Hair follicle dermal papilla cell (primary cell): ENCODE measurements around the gene PDIA4.

DNA sequence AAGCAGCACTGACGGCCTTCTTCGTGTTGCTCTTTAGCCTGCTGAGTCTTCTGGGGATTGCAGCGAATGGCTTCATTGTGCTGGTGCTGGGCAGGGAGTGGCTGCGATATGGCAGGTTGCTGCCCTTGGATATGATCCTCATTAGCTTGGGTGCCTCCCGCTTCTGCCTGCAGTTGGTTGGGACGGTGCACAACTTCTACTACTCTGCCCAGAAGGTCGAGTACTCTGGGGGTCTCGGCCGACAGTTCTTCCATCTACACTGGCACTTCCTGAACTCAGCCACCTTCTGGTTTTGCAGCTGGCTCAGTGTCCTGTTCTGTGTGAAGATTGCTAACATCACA lies 174 bp downstream of the TAS2R41 start:
- CAGE, long polyA plus RNA: no peak

DNA sequence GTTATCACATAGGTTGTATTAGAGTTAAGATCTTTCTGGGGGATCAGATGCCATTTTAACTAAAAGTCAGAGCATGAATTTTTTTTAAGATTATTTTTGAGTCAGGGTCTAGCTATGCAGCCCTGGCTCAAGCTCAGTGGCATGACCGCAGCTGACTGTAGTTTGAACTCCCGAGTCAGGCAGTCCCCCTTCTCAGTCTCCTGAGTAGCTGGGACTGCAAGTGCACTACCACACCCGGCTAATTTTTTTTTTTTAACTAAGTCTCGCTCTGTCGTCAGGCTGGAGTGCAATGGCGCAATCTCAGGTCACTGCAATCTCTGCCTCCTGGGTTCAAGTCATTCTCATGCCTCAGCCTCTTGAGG lies 7.8 kb downstream of the TAS2R41 start:
- CAGE, long polyA plus RNA: no peak

GRCh38 chr7:144384163-144385032 lies 25.6 kb downstream of the NOBOX start:
- CAGE, long polyA plus RNA: no peak

DNA sequence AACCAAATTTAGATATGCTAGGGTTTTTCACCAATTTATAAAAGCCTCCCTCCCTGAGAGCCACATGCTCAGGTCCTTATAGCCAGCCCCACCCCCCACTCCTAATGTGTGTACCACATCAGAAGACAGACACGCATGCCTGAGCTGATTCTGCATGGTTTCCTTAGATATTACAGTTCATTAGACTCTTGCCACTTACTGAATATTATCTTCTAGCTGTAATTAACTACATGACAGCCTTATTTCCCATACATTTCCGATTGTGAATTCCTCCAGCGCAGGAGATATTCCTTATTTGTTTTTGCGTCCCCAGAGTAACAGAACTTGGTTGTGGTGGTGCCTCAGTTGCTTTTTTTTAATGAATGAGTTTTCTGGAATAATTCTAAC lies 2.1 kb downstream of the CUL1 start:
- CAGE, long polyA plus RNA: no peak

- CAGE, long polyA plus RNA: no peak
Measured at GRCh38 chr7:148914114-148914725, 30.1 kb upstream of the EZH2 start.

DNA sequence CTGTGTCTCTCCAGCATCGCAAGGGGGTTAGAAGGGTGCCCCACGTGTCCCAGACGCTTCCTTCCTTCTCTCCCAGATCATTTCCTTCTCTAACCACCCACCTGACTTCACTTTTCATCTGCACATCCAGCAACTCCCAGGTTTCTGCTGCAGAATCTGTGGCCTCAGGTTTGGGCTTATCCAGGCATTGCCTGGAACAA lies 14.4 kb downstream of the PDIA4 start:
- CAGE, long polyA plus RNA: no peak

DNA sequence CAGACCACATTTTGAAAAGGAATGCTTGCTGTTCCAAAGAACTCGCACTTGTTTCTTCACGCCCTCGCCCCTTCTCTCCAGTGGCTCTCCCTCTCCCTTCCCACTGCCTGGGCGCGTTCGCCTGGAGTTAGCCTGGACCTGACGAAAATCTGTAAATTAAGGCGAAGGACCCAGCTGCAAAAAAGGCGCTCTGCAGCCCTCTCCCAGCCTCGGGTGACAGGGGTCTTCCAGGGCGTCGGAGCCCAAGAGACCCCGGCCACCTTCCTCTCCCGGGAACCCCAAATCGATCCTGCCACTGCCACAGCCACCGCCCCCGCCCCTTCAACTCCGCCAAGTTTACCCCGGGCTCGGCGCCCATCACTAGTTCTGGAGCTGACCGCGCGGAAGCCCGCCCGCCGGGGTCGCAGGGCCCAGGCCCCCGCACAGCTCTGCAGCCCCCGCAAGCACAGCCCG lies 435 bp downstream of the PDIA4 start:
- CAGE, long polyA plus RNA: no peak

GRCh38 chr7:149028297-149029533 lies at the start of gene PDIA4:
TSS of gene PDIA4 (minus strand) at chr7:149028505.
- CAGE, long polyA plus RNA: no peak

DNA sequence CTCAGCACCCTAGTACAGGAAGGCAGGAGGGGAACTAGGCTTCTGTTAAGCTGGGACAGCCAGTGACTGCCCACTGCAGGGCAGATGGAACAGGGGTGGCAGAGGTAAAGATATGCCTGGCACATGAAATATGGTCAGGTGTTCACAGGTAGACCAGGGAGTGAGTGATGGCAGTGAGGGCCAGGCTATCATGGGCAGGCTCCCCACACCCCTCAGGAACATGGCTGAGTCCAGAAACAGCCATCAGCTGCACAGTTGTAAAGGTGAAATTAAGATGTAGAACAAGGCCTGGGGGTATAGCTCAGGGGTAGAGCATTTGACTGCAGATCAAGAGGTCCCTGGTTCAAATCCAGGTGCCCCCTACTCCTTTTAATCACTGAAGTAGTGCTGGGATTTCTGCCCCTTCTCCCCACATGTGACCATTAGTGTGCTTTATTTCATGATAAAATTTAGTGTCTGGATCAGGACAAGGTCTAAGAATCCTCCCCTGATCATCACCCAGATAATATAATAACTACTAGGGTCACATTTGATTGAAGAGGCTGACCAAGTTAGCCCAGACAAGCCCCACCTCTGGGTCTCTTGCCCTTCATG lies 68.9 kb downstream of the ZNF783 start:
- CAGE, long polyA plus RNA: no peak

DNA sequence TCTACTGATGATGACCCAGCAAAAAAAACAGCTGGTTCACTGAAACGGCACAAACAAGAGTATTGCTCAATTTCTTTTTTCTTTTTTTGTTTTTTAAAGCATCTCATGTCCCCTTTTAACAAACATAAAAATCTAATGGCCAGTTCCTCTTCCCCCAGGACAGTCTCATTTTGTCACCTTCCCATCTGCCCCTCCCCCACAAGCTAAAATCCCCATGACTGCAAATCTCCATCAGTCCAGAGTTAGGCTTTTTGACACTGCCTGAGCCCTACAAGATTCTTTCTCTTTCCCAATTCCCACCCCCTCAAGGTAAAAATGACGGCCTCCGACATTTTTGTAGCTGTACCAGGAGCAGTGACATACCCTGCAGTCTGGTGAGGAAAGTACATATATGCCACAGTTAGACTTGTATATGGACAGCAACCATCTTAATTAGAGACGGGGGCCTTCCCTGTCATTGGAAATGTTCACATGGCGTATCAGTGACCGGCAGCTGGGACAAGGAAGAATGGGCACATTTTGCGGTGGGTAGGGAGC lies 2.6 kb downstream of the ZNF746 start:
- CAGE, long polyA plus RNA: no peak

DNA sequence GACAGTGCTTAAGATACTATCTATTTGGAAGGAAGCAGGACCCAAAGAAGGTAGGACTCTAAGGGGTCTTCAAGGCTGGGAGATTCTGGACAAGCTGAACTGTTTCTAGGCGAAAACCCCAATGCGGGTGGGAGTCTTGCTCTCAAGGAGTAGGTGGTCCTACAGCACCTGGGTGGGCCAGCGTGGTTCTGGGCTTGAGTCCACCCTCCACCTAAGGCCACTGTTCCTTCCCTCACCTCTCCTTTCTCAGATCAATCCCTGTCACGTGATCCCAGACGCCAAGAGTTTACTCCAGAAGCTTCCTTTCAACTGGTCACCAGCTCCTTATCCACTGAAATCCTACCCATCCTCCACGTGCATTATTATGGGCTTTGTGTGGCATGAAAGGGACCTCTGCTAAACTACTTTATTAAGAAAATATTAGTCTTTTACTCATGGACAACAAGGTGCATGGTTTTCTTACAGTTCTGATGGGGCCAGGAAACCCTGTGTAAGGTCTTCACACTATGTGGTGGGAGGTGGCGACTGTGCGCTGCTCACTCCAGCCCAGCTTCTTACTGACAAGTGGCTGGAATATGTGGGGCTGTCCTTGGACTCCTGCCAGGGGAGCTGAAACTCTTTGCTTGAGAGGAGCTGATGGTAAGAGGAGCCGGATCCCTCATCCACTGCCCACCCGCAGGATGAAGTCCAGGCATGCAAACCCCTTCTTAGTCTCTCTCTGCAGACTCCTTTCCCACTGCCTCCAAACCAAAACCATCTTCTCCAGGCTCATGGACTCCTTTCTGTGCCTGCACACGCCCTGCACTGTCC lies 1.6 kb downstream of the ZNF746 start:
- CAGE, long polyA plus RNA: no peak

DNA sequence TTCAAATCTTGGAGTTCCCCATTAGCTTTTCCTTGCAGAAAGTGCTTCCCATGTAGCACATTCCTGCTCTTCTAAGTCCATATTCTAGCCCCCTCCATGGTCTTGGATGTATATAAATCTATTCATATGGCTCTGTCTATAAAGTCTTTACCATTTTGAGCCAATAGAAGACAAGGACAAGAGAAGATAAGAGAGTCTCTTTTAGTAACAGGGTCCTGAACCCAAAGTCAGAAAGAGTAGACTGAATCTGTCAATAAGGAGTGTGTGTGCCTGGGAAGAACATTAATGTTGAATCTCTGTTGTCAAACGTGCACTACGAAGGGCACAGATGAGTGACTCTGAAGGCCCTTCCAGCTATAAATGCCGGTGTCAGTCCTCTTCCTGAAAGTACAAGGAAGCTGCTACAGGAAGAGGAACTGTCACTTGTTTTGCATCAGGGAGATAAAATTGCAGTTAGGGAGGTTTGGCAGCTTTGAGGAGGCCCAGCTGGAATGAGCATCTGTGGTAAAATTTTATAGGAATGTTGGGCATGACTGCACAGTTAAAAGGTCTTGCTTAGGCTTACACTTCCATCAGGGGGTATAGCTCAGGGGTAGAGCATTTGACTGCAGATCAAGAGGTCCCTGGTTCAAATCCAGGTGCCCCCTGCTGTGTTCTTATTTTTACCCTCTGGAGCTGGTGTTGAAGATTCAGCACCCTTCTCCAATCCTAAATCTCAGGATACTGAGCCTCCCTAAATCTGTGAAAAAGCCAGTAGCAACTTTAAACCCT lies 7.5 kb upstream of the KRBA1 start:
- CAGE, long polyA plus RNA: no peak

DNA sequence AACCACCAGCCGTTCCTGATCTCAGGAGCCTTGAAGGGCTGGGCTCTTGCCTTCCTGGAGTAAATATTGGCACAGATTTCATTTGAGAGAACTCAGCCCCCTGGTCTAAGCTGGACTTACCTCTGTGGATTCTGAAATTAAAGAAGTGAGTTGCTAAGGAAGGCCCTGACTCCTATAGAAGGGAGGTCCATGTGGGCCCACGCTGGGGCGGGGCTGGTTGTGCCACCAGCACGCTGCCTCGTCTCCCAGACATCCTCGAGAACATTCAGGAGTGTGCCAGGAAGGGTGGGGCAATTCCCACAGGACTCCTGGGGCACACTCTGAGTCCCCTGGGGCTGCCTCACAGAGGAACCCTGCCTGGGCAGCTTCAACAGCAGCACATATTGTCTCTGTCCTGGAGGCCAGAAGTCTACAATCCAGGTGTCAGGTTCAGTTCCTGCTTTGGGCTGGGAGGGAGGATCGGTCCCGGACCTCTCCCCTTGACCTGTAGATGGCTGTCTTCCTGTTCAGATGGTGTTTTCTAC lies 19.7 kb downstream of the KRBA1 start:
- CAGE, long polyA plus RNA: no peak

- CAGE, long polyA plus RNA: no peak
Measured at GRCh38 chr7:149770606-149770882, 2.8 kb downstream of the ZNF467 start.

GRCh38 chr7:149839032-149839359 lies 821 bp downstream of the ZNF862 start:
- CAGE, long polyA plus RNA: no peak

GRCh38 chr7:149873033-149873664 lies 620 bp upstream of the ATP6V0E2 start:
- CAGE, long polyA plus RNA: no peak

GRCh38 chr7:150053054-150053341 lies 179.2 kb downstream of the ATP6V0E2 start:
- CAGE, long polyA plus RNA: no peak

GRCh38 chr7:150109534-150110089 lies 213.5 kb upstream of the LRRC61 start:
- CAGE, long polyA plus RNA: no peak

DNA sequence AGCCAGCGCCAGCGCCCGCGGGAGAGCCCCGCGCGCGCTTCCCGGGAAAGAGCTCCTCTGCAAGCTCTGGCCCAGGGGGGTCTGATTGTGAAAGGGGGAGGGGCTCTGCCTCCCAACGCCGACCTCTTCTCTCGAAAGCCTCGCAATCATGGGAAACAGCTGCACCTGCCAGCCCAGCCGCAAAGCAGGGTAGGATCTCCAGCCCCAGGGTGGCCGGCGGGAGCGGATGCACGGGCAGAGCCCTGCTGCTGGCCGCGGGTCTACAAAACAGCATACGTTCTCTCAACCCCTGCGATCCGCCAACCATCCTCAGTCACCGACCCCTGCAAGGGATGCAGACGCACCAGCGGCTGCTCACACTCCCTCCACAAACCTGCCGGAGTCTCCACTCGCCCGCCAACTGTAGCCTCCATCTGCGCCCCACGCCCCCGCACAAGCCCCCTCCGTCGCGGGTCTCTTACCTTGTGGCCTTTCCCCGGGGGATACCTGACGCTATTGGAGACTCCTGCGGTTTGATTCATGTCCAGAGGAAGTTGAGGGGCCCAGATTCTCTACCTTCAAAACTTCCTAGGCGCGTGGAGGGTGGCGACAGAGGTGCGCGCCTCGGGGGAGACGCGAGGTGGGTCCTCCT lies 103.3 kb upstream of the LRRC61 start:
- CAGE, long polyA plus RNA: no peak

- CAGE, long polyA plus RNA: no peak
Measured at GRCh38 chr7:150336809-150337034, 4.7 kb downstream of the RARRES2 start.